ENCODE measurements around the gene PORCN.

DNA sequence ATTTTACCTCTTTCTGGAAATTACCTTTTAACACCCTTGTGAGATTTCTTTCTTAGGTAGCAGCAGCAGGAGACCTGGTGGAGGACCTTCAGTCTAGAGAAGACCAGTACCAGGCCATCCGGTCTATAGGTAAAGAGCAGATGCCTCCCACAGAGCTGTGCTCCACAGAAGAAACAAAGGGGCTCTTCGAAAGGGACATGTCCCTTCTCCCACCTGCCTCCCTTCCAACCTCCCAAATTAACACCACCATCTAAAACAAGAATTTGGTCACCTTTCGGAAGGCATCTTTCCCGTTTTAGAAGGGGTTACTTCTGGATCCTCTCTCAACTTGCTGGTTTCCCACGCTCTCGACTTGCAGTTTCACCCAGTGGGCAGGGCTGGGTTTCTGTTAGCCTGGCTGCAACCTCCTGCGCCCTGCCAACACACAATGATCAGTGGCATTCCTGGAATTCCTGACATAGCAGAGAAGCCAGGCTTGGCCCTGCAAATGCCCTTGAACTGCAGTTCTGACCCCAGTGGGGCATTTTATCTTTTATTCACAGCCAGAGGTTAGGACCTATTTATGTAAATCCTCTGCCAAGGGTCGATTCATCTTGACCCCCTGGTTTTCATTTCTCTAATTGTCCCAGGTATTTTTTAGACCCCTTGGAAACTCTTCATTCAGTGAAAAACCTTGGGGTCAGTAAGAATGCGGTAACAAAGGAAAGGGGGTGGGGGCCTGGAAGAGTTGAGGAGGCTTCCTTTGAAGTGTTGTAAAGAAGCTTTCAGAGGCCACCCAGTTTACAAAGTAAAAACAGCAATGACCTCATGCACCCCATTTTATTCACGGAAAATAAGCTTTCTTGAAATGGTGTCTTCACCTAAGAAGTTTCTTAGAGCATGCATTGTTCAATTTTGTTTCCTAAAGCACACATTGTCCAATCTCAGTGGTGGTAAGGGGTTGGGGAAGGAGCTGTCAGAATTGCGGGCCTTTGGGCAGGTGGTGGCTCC is 119.5 kb upstream of the KRBOX4 start:
- RRBS: no CpG with 5 or more reads among the region's 11 CpGs

GRCh38 chrX:46628374-46629143 is 55.0 kb downstream of the CHST7 start:
- RRBS: no CpG with 5 or more reads among the region's 2 CpGs

DNA sequence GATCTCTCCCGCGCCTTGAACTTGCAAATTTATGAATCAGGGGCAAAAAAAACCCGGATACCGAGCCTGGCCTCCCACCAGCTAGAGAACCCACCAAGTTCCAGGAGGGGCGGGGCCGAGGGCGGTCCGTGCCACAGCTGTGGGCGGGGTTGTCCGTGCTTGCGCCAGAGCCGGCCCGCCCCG is 355 bp upstream of the RP2 start:
- RRBS: no CpG with 5 or more reads among the region's 14 CpGs

- RRBS: no CpG with 5 or more reads among the region's 9 CpGs
These were observed 32.1 kb downstream of the NDUFB11 start for GRCh38 chrX:47112219-47113078.

DNA sequence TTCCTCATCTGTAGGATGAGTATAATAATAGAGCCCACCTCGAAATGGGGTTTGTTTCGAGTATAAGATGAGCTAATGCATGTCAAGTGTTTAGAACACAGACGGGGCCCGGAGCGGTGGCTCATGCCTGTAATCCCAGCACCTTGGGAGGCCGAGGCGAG is 716 bp downstream of the NDUFB11 start:
- RRBS: no CpG with 5 or more reads among the region's 7 CpGs

GRCh38 chrX:47191117-47192024 is 2.3 kb upstream of the UBA1 start:
- RRBS: no CpG with 5 or more reads among the region's 42 CpGs

DNA sequence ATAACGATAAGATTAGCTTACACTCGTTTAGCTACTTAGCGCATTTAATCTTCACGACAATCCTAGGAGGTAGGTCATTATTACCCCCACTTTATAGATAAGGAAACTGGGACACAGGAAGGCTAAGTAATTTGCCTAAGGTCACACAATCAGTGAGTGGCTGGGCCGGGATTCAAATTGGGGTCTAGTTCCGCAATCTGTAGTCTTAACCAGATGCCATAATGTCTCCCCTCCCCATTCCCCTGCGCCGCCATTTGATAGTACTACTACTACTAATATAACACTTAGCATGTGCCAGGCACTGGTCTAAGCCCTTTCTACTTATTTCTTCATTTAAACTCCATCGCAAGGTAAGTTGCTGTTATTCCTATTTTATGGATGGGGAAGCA is 1.6 kb upstream of the UBA1 start:
- RRBS: no CpG with 5 or more reads among the region's 9 CpGs

GRCh38 chrX:47205631-47206586 is 12.3 kb downstream of the UBA1 start:
- RRBS: no CpG with 5 or more reads among the region's 25 CpGs

- RRBS: 35% methylated on average over 1 of the region's 28 CpGs
These were observed 980 bp upstream of the CDK16 start for GRCh38 chrX:47217400-47218001.

DNA sequence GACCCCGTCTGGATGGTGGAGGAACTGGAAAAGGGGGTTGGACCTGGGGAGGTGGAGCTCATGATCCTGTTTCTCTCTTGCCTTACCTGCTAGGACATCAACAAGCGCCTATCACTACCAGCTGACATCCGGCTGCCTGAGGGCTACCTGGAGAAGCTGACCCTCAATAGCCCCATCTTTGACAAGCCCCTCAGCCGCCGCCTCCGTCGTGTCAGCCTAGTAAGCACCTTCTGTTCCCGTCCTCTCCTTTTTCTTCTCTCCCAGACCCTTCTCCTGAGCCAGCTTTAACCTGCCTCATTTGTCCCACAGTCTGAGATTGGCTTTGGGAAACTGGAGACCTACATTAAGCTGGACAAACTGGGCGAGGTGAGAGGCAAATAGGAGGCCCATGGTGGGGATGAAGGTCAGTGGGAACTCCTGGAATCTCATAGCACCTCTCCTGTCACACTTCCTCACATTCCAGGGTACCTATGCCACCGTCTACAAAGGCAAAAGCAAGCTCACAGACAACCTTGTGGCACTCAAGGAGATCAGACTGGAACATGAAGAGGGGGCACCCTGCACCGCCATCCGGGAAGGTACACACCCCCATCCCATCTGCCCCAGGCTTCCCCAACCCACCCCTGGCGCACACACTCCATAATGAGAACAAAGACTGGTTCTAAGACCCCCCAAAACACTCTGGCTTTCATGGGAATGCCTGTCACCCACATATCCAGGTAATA is 6.2 kb downstream of the CDK16 start:
- RRBS: no CpG with 5 or more reads among the region's 13 CpGs

DNA sequence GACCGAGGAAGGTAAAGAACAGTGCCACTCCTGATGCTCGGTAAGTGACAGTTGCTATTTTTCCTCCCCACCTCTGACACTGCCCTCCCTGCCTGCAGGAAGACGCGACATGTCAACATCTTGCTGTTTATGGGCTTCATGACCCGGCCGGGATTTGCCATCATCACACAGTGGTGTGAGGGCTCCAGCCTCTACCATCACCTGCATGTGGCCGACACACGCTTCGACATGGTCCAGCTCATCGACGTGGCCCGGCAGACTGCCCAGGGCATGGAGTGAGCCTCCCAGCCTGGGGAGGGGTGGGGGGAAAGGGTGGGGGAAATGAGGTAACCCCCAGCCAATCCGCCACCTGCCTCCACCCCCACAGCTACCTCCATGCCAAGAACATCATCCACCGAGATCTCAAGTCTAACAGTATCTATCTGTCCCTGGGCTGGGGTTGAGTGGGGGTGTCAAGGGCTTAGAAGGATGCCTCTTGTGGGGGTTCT is 7.7 kb downstream of the ARAF start:
- RRBS: no CpG with 5 or more reads among the region's 14 CpGs

- RRBS: no CpG with 5 or more reads among the region's 10 CpGs
These were observed 10.6 kb upstream of the TIMP1 start for GRCh38 chrX:47571588-47572078.

- RRBS: 98% methylated on average over 3 of the region's 28 CpGs
These were observed 3.0 kb downstream of the TIMP1 start for GRCh38 chrX:47584988-47585928.

GRCh38 chrX:47650636-47651308 is 409 bp upstream of the ELK1 start:
- RRBS: no CpG with 5 or more reads among the region's 41 CpGs

- RRBS: no CpG with 5 or more reads among the region's 4 CpGs
These were observed 87.6 kb upstream of the ZNF81 start for GRCh38 chrX:47749047-47749480.

DNA sequence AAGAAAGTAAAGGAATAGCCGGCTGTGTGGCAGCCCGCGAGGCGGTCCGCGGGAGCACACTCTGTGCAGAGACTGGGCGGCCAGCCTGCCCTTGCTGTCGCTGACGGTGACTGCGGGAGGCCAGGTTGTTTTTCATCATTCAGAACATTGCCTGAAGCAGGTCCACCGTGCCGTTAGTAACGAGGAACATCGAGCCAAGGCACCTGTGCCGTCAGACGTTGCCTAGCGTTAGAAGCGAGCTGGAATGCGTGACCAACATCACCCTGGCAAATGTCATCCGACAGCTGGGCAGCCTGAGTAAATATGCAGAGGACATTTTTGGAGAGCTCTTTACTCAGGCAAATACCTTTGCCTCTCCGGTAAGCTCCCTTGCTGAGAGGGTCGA is 33.6 kb upstream of the ZNF81 start:
- RRBS: no CpG with 5 or more reads among the region's 22 CpGs

- RRBS: no CpG with 5 or more reads among the region's 3 CpGs
These were observed 1.4 kb downstream of the ZNF182 start for GRCh38 chrX:48002214-48002867.

GRCh38 chrX:48045670-48046352 is 25.6 kb downstream of the ZNF630 start:
- RRBS: no CpG with 5 or more reads among the region's 8 CpGs

DNA sequence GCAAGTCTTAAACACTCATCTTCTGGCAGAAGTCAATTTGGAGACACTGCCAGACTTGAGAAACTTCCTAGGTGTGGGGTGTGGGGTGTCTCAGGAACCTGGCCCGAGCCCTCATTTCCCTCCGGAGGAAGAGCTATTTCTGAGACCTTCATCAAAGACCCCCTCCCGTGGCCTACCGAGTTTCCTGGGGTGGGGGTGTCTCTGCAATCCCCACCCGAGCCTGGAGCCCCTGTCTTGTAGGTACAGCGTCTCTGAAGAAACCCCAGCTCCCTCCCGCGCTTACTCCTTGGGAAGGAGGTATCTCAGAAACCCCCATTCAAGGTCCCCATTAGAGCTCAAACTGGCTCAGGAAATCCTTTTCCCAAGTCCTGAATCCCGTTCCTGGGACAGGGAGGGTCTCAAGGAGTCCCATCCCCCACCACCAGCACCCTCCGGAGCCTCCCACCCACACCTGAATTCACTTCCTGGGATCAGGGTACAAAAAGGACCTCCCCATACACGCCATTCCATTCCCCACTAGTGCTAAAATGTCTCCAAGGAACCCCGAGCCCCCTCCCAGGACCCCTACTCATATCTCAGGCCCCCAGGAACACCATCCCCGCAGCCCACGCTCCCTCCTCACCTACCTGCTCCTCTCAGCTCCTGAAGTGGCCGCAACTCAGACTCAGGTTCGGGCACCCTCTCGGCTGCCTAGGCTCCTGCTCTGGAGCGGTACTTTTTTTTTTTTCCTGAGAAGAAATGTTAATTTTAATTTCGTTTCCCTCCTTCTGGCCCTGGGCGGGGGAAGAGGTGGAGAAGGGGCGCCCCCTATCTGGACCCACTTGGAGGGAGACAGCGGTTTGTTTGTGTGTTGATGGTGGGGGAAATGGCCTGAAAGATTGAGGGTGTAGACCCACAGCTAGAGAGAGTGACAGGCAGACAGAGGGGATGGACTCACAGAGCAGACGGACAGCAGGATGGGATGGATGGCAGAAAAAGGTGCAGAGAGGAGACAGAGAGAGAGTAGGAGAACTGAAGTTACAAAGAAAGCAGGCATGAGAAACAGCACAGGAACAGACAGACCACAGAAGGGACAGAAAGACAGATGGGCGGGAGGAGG is 1.0 kb downstream of the SLC38A5 start:
- RRBS: no CpG with 5 or more reads among the region's 24 CpGs

- RRBS: 2% methylated on average over 36 of the region's 50 CpGs
These were observed at the start of gene PORCN for GRCh38 chrX:48508750-48509258. Gene PORCN (plus strand): TSS chrX:48508992.